Myometrial cell (primary cell): ENCODE data around the gene SHMT1.

- RAMPAGE, long total RNA, result no peak
Observed at GRCh38 chr17:17805574-17806342, 31.0 kb downstream of the SREBF1 start.

DNA sequence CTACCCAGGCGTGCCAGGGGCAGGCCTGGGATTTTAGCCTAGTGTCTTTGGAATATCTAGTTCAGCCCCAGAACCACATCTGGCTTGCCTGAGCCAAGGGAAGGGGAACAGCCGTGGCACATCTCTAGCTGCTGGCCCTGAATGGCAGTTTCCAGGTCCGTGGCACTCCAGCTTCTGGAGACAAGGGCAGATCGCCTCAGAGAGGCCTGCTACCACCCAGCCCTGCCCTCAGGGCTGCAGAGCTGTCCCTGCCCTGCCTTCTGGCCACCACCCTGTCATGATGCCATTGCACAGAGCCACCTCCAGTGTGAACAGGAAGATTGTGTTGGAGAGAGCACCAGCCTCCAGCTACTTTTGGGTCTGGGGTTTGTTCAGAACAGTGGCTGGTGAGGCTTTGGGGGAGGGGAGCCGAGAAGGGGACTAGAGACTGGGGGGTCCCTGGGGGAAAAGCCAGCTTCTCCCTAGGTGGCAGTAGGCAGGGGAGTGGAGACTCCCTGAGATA is 29.0 kb downstream of the SREBF1 start:
- RAMPAGE, long total RNA, result no peak

GRCh38 chr17:17809446-17809862 is 27.3 kb downstream of the SREBF1 start:
- RAMPAGE, long total RNA, result no peak

- RAMPAGE, long total RNA, result no peak
Observed at GRCh38 chr17:17817415-17818039, 19.3 kb downstream of the SREBF1 start.

DNA sequence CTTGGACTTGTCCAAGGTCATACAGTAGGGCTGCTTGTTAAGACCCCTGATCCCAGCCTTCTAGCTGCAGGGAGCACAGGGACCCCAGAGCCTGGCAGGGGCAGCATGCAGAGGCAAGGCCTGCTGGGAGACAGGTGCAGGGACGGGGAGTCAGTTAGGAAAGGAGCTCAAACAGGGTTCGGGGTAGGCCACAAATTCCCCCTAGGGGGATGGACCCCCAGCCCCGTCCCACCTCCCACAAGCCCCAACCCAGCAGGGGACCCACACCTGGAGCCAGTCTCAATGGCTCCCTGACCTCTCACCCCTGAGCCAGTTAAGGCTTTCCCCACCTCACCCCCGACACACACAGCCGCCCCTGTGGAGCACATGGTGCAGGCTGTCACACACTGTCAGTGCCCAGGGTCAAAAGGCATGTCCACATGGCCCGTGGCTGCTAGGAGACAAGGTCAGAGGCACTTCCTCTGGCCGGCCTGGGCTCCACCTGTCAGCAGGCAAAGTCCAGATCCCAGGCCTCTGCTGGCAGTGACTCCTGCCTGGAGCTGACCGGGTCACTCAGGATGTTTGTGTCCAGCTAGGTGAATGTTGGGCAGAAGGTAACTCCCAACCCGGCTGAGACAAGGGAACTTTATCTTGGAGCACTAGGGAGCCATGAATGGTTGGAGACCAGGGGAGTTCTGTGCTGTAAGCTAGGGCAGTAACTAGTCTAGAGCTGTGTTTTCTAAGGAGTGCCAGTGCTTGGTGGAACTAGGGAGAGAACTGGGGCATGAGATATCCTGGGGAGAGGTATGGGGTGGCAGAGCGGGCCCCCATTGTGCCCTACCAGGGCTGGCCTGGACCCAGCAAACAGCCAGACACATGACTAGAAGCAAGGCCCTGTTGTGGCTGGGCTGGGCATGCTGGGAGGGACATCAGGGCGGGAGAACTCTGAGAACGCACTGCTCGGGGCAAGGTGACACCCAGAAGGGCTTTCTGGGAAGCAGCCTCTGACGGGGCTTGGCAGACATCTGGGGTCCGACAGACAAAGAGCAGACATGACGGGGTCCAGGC is 6.0 kb downstream of the SREBF1 start:
- RAMPAGE, long total RNA, result no peak

GRCh38 chr17:18025293-18025976 is 13.5 kb downstream of the ATPAF2 start:
- RAMPAGE, long total RNA, result no peak

GRCh38 chr17:18067179-18067748 is 20.5 kb upstream of the DRG2 start:
- RAMPAGE, long total RNA, result no peak

GRCh38 chr17:18070844-18071392 is 16.8 kb upstream of the DRG2 start:
- RAMPAGE, long total RNA, result no peak

- RAMPAGE, long total RNA, result no peak
Observed at GRCh38 chr17:18104147-18104944, 4.2 kb upstream of the MYO15A start.

GRCh38 chr17:18182508-18182704 is 1.2 kb upstream of the ALKBH5 start:
- RAMPAGE, long total RNA, result no peak

GRCh38 chr17:18208067-18209039 is 17.1 kb upstream of the LLGL1 start:
- RAMPAGE, long total RNA, result no peak

- RAMPAGE, long total RNA, result start-site peak on the minus strand at chr17:18363410-18363451, 96 and 57 reads in 2 replicates; start-site peak on the minus strand at chr17:18363508-18363521, 27 and 36 reads in 2 replicates
Observed at GRCh38 chr17:18363095-18363933, at the start of gene SHMT1. TSS of gene SHMT1 (minus strand) at chr17:18363550.

- RAMPAGE, long total RNA, result no peak
Observed at GRCh38 chr17:18634416-18634871, 9.7 kb downstream of the TBC1D28 start.

GRCh38 chr17:18865271-18865877 is 7.4 kb downstream of the PRPSAP2 start:
- RAMPAGE, long total RNA, result no peak

- RAMPAGE, long total RNA, result no peak
Observed at GRCh38 chr17:18963100-18963660, 11.2 kb downstream of the SLC5A10 start.

GRCh38 chr17:18967137-18967704 is 15.3 kb downstream of the SLC5A10 start:
- RAMPAGE, long total RNA, result no peak

GRCh38 chr17:19002966-19003646 is 1.5 kb downstream of the FAM83G start:
- RAMPAGE, long total RNA, result no peak

GRCh38 chr17:19111614-19112949 is 15.3 kb upstream of the GRAPL start:
- RAMPAGE, long total RNA, result no peak

GRCh38 chr17:19263934-19264080 is 26.6 kb downstream of the EPN2 start:
- RAMPAGE, long total RNA, result no peak

DNA sequence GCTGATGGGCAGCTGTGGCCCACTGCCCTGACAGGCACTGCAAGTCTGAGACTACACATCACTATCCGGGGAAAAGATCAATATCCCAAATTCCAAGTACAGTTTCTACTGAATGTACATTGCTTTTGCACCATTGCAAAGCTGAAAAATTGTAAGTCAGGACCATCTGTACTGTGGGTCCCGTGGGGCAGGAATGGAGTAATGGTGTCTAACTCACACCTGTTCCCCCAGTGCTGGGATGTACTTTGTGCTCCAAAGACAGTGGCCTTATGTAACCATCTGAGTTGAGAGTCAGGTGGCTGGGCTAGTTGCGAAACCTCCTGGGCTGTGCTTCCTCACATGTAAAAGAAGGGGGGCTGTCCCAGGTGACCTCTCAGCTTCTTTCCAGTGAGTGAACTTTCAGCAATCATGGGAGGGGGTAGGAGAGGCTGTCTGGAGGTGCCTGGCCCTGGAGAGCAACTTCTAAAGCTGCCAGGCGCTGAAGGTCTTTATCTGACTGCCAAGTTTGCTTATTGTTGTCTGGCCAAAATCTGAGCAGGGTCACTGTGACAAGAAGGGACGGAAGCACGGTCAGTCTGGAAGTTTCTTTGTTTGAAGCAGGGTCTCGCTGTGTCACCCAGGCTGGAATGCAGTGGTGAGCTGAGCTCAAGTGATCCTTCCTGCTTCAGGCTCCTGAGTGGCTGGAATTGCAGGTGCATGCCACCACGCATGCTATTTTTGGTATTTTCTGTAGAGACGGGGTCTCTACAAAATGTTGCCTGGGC is 4.9 kb downstream of the SLC47A1 start:
- RAMPAGE, long total RNA, result no peak